Thoracic aorta endothelial cell (primary cell): ENCODE data around the genes FREM3, HHIP and TTC29.

- CAGE, long polyA plus RNA: no peak
Observed at GRCh38 chr4:143404353-143405187, 67.9 kb downstream of the GAB1 start.

- CAGE, long polyA plus RNA: no peak
Observed at GRCh38 chr4:143700553-143700852, at the start of gene FREM3. TSS of gene FREM3 (minus strand) at chr4:143700675.

DNA sequence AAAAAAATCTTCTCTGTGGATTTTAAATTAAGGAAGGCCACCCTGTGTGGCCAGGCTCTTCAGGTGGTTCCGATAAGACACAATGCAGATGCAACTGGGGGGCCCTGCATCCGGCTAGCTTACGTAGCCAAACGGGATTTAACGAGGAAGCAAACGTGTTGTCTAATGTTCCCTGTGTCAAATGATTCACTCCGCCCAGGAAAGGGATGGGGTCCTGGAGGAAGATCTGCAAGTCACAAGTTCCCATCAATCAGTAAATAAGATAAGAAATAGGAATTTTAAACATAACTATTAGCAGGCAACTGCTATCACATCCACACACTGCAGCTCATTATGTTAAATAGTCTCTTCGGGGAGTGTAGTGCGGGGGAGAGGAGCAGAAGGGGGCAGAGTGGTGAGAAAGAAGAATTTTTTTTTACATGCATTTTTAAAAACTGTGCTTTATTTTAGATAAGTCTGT is 216.5 kb upstream of the GYPA start:
- CAGE, long polyA plus RNA: no peak

DNA sequence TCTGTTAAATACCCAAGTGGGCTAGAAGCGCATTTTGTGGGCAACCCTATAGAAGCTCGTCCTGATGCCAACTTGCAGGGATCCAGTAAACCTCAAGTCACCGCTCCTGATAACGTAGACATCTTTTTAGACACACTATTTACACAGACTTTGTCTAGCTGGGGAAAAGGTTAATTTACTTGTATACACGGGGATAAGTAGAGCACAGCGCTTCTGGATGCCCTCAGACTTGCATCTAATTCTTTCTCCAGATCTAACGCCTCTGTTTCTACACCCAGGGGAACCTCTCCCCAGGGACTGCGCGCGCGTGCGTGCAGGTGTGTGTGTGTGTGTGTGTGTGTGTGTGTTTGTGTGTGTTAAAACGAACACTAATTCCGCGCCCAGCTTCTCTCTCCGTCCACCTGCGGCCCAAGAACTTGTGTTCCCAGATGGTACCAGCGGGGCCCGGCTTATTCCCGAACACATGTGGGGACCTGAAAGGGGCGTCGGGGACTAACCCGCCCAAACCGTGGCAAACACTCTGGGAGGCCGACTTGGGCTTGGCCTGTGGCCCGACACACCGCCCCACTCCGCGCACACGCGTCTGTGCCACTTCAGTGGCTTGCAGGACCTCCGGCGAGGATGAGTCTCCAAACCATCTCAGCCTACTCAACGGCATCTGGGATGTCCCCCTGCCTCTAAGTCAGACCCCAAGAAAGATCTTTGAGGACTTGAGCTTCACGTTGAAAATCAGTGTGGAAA is 995 bp upstream of the HHIP start:
- CAGE, long polyA plus RNA: no peak

DNA sequence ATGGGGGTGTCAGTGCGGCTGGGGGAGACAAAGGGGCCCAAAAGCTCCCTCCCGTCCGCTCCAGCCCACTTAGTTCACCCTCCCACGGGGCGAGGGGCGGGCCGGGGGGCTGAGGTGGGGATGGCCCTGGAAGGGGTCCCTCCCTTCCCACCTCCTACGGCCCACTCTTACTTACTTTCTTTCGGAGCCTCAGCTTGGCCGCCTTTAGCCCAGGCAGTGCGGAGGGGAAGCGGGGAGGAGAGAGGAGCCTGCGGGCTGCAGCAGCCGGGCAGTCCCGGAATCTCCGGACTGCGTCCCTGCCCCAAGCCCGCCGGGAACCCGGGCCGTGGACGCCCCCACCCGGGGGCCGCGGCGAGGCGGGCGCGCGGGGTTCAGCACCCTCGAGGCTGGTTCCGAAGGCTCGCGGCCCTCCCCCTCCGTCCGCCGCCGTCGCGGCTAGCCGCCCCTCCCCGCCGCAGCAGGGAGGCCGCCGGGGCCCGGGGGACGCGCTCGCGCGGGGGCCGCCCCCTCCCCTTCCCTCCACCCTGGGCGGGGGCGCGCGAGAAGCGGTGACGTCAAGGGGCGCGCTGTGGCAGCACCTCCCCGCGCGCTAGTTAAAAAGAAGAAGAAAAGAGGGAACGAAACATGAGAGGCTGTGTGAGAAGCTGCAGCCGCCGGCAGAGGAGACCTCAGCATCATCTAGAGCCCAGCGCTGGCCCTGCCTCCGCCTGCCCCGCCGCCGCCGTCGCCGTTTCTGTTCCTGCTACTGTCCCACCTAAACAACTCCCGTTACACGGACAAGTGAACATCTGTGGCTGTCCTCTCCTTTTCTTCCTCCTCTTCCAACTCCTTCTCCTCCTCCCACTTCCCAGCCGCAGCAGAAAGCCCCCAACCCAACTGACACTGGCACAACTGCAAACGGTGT is at the start of gene HHIP:
Gene HHIP, plus strand, starts transcription at position 625 of the 904 bp plus-strand sequence.
- CAGE, long polyA plus RNA: no peak

GRCh38 chr4:144782914-144783236 is 136.9 kb downstream of the HHIP start:
- CAGE, long polyA plus RNA: no peak

GRCh38 chr4:145177442-145177790 is 3.0 kb downstream of the OTUD4 start:
- CAGE, long polyA plus RNA: no peak

DNA sequence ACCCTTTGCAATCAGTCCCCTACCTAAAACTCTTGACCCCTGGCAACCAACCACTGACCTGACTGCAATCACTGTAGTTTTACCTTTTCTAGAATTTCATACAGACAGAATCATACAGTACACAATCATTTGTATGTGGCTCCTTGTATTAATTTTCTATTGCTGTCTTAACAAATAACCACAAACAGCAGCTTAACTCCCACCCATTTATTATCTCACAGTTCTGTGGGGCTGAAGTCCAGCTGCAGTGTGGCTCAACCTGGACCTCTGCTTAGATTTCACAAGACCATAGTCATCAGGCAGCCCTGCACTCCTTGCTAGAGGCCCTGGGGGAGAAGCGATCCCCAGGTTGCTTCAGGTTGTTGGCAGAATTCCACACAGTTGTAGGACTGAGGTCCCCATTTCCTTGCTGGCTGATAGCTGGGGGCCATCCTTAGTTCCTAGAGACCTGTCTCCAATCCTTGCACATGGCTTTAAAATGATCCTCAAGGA is 61.1 kb upstream of the SMAD1 start:
- CAGE, long polyA plus RNA: no peak

- CAGE, long polyA plus RNA: no peak
Observed at GRCh38 chr4:145487563-145487992, 5.9 kb downstream of the SMAD1 start.

GRCh38 chr4:145536470-145537161 is 55.0 kb downstream of the SMAD1 start:
- CAGE, long polyA plus RNA: no peak

DNA sequence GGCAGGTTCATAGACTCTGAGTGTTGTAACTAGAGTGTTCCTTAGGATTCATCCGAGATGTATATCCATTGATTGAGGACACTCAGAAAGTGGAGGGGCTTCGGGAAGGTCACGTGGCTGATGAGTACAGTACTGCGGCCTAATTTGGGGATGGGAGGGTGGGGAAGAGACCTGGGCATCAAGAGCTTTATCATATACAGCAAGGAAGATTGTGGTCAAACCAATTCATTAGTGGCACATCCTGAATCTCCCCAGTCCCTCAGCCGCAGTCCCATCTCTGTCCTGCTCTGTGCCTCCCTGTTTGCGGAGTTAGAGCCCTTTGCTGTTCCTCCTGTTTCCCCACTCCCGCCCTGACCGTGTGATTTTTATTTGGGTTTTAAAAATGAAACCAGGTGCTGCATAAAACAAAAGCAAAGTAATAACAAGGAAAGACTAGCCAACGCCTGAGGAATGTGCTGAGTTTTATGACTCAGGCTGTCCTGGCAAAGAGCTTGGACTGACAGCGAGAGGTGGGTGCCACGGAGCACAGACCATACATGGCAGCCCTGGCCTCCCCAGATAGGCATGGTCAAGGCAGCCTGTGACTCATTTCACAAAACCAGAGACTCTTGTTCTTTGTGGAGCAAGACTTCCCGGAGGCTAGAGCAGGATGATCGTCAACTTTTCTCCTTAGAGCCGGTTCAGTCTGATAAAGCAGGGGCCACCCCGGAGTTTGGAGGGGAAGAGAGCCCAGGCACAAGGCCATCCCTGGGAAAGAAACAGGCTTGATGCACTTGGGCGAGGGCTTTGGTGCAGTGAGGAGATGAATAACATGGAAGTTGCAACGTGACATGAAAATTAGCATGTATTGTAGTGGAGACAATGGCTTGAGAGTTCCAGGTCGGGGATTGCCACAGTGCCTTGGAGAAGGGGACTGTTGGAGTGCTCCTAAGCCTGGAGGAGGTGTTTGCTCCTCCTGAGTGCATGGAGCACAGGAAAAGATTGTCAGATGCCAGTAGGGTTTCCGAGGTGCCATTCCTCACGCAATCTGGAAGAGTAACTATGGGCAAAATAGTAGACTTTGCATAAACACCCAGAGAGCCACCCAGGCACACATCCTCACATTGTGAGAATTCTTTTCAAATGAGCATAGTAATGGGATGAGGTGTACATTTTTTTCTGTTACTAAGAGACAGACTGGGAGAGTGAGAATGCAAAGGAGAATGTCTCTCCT is 54.7 kb downstream of the C4orf51 start:
- CAGE, long polyA plus RNA: no peak

DNA sequence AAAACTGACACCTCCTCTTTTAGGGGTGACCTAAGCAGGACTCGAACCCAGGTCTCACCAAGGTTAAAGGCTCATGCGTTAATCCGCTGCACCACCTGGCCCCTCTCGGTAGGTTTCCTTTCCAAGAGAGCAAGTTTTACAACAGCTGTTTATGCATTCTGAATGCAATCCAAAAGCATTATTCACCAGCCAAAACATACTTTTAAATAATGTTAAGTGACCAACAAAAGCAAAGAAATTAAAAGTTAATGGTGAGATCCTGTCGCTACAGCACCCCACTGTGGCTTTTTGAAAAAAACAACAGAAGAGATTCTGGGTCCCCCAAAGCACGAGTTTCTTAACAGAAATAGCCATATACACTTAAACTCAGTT is 51.4 kb downstream of the ZNF827 start:
- CAGE, long polyA plus RNA: no peak

GRCh38 chr4:146654820-146655545 is 16.3 kb downstream of the POU4F2 start:
- CAGE, long polyA plus RNA: no peak

DNA sequence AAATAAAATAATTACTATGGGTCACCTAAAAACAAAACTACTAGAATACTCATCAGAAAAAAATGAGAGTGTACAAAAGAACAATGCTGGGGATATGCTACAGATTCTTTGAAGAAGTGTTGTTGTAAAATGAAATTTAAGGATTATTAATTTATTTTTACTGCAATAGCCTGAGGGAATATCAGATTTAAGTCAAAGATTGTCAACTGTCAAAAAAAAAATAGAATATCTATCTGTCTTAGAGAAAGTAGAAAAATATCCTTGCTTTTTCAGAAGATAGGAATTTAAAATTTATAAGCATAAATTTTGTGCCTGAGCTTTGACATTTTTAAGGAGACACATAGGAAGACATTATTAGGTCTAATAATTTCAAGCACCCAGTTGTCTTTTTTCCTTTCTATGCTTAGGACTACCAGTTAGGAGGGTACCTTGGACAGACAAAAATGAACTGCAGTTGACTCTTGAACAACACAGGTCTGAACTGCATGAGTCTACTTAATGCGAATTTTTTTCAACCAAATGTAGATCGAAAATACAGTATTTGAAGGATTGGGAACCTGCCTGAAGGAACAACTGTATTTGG is 107.4 kb downstream of the TTC29 start:
- CAGE, long polyA plus RNA: no peak

DNA sequence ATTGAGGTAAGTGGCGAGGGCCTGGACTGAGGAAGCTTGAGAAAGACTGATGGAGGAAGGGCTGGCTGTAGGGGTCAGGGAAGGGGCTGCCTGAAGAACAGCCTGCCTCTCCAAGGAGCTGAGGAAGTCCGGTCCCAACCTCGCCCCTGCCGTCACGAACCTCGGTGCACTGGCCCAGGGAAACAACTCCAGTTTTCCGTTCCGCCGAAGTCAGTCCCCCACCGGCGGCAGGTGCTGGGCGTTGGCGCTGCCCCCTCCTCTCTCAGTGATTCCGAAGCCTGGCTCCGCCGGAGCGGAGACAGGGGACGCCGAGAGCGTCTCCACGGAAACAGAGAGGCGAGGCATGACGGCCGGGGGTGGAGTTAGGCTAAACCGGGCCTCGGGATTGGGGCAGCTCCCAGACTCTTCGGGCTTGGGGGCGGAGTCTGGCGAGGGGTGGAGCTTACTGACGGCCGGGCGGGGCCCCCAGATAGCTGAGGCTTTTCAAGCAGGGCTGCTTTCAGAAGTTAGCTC is at the start of gene TTC29:
Gene TTC29, minus strand, starts transcription at position 316 of the 513 bp plus-strand sequence.
- CAGE, long polyA plus RNA: no peak

DNA sequence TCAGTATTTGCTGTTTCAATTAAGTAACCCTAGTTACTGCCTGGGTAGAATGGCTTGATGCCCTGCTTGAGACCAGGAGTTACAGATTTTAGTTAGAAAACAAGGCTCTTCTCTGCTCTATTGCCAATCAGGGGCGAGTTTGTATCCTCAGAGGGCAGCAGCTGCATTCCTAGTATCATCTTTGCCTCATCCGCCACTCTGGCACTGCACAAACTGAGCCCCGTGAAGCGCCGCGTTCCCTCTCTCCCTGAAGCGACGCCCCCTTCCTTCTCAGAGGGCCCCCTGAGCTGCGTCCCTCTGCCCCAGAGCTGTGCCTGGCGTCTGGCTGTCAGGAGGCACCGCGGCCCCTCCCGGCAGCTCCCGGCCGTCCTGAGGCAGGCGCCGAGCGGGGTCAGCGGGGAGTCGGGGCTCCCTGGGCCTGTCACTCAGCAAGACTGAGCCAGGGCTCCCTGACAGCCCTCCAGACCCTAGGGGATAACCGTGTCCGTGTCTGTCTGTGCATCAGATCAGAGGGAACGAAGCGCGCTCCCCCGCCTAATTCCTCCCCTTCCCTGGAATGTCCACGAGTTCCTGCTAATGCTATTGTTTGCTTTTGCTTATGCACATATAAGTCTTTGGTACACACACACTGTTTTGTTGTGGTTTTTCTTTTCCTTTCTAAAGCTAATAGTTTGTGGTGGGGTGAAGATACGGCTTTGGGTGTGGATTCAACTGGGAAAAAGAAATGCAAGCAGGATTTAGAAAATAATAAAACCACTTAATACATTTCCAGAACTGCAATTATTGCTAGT is 212.6 kb upstream of the TTC29 start:
- CAGE, long polyA plus RNA: no peak

DNA sequence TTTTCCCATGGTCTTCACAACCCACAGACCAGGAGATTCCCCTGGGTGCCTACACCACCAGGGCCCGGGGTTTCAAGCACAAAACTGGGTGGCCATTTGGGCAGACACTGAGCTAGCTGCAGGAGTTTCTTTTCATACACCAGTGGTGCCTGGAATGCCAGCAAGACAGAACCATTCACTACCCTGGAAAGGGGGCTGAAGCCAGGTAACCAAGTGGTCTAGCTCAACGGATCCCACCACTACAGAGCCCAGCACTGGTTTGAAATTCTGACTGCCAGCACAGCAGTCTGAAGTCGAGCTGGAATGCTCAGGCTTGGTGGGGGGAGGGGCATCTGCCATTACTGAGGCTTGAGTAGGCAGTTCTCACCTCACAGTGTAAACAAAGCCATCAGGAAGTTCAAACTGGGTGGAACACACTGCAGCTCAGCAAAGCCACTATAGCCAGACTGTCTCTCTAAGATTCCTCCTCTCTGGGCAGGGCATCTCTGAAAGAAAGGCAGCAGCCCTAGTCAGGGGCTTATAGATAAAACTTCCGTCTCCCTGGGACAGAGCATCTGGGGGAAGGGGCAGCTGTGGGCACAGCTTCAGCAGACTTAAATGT is 188.3 kb upstream of the EDNRA start:
- CAGE, long polyA plus RNA: no peak

DNA sequence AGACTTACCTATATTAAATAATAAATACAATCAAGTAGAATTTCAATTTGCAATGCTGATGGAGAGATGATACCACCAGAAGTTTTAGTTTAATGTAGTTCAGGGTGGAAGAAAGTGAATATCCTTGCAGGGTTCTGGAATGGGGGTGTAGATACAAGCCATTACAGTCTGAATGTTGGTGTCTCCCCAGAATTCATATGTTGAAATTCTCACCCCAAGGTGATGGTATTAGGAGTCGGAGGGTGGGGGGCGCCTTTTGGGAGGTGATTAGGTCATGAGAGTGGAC is 20.6 kb upstream of the EDNRA start:
- CAGE, long polyA plus RNA: no peak

DNA sequence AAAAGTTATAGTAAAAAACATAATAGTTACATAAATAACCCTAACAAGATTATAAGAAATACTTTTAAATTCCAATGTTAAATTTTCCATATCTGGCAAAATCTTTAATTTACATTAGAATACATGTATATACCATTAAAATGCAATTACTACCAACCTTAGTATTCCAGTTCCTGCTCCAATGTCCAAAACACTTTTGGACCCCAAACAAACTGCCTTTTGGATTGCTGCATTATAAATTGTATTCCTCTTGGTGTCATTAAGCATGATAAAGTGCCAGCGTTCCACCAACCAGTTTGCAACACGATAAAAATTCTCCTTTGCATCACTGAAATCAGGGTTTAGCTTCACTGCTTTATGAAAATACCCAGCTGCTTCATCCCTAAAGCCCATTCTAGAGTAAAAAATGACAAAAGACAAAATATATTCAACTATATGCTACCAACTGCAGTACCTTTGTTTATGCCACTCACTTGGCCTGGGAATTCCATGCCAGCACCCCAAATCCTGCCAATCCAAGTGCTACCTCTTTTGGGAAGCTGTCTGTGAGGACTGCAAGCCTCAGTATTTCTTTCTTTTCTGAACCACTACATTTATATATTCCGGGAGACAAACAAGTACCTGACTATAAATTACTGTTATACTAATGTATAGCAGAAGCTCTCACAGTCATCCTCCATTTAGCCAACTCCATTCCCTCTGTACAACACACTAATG is 10.3 kb downstream of the PRMT9 start:
- CAGE, long polyA plus RNA: no peak

- CAGE, long polyA plus RNA: no peak
Observed at GRCh38 chr4:147829389-147830115, 97.7 kb downstream of the ARHGAP10 start.